Metanephros (tissue), 2 donors: Measurements from ENCODE around the genes LDLR, SPC24, ANGPTL8, SWSAP1 and EPOR.

GRCh38 chr19:10430547-10431709 lies 10.6 kb downstream of the PDE4A start:
- RAMPAGE, long total RNA: no peak

- RAMPAGE, long total RNA: no peak
Measured at GRCh38 chr19:10516733-10517277, 442 bp downstream of the S1PR5 start.

DNA sequence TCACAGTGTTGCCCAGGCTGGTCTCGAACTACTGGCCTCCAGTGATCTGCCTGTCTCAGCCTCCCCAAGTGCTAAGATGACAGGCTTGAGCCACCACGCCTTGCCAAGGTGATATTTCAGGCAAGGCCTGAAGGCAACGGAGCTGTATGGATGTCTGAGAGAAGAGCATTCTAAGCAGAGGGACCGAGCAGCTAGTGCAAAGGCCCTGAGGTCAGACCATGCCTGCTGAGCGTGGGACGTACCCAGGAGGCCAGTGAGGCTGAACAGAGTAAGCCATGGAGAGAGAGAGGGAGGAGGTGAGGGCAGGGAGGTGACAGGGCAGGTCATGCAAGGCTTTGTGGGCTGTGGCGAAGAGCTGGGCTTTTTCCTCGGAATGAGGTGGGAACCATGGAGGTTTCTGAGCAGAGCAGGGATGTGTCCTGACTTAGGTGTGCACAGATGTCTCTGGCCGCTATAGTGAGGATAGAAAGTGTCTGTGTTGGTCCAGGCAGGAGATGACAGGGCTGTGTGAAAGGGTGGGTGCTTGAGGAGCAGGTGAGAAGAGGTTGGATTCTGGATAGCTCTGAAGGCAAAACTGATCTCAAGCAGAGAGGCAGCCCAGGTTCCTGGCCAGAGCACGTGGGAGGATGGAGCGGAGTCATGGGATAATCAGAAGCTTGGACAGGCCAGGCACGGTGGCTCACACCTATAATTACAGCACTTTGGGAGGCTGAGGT lies 3.2 kb upstream of the SLC44A2 start:
- RAMPAGE, long total RNA: no peak

DNA sequence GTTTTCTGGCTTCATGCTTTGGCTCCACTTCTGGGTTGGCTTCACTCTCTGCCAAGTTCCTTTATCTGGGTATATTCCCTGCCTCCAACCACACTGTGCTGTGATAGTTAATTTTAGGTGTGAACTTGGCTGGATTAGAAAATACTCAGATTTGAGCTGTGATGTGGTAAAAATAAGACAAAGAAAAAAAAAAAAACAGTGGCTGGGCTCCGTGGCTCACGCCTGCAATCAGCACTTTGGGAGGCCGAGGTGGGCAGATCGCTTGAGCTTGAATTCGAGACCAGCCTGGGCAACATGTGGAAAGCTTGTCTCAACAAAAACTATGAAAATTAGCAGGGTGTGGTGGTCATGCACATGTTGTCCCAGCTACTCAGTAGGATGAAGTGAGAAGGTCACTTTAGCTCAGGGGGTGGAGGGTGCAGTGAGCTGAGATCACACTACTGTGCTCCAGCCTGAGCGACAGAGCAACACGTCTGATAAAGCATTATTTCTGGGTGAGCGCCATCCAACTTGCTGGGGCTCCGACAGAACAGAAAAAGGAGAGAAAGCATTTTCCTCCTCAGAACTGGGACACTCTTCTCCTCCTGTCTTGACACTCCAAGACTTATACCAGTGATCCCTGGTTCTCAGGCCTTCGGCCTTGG lies 7.4 kb upstream of the ILF3 start:
- RAMPAGE, long total RNA: no peak

GRCh38 chr19:10760264-10760634 lies 42.4 kb downstream of the DNM2 start:
- RAMPAGE, long total RNA: no peak

DNA sequence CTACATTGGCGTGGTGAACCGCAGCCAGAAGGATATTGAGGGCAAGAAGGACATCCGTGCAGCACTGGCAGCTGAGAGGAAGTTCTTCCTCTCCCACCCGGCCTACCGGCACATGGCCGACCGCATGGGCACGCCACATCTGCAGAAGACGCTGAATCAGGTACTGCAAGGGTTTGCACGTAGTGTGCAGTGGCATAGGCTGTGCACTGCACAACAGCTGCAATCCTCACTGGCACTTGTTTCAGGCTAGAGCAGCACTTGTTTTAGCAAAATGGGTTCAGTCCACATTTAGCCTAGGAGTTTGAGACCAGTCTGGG lies 53.1 kb downstream of the TMED1 start:
- RAMPAGE, long total RNA: no peak

- RAMPAGE, long total RNA: no peak
Measured at GRCh38 chr19:10830884-10831459, 5.0 kb downstream of the TMED1 start.

GRCh38 chr19:10995965-10996694 lies 35.3 kb downstream of the SMARCA4 start:
- RAMPAGE, long total RNA: no peak

GRCh38 chr19:11088910-11089590 lies at the start of gene LDLR:
Gene LDLR, plus strand, starts transcription at chr19:11089463.
- RAMPAGE, long total RNA: no peak

GRCh38 chr19:11133333-11133995 lies 22.1 kb downstream of the SPC24 start:
- RAMPAGE, long total RNA: no peak

DNA sequence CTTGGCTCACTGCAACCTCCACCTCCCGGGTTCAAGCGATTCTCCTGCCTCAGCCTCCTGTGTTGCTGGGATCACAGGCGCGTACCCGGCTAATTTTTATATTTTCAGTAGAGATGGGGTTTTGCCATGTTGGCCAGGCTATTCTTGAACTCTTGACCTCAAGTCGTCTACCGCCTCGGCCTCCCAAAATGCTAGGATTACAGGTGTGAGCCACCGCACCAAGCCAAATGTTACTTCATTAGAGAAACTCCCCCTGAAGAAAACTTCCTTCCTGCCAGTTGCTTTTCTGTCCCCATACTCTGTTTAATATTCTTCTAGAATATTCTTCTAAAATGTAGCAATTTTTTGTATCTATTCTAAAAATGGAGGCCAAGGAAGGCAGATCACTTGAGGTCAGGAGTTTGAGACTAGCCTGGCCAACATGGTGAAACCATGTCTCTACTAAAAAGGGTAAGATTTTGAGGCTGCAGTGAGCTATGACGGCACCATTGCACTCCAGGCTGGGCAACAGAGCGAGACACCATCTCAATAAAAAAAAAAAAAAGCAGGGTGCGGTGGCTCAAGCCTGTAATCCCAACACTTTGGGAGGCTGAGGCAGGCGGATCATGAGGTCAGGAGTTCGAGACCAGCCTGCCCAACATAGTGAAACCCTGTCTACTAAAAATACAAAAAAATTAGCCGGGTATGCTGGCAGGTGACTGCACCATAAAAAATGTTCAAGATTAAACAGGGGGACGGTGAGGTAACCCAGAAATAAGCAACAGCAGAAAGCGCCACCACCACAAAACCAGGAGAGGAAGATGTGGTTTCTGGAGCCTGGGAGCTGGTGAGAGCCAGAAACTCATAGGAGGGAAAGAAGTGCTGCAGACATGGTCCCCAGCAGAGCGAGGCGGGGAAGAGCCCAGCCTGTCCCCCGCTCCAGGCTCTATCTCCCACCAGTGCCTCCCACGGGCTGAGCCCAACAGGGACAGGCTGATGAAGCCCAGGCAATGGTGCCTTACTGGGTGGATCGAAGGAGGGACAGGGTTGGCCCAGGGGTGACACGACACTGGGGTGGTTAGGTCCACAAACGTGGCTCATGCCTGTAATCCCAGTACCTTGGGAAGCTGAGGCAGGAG lies 19.4 kb downstream of the SPC24 start:
- RAMPAGE, long total RNA: no peak

GRCh38 chr19:11155351-11156344 lies at the start of gene SPC24:
Gene SPC24, minus strand, starts transcription at chr19:11155782.
- RAMPAGE, long total RNA: no peak

DNA sequence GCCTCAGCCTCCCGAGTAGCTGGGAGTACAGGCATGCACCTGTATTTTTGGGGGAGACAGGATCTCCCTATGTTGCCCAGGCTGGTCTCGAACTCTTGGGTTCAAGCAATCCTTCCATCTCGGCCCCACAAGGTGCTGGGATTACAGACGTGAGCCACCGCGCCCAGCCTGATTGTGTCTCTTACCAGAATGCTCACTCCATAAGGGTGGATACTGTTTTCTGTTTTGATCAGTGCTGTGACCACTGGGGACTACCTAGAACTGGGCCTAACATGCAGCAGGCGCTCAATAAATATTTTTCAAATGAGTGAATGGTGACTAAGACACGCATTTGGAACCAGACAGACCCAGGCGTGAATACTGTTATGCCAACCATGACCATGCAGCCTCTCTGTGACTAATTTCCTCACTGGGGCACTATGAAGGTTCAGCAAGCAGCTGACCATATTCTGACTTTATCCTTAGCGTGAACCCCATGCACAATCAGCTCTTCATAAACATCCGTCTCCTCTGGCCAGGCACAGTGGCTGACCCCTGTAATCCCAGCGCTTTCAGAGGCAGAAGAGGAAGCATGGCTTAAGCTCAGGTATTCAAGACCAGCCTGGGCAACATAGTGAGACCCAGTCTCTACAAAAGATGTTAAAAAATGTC lies 13.0 kb upstream of the SPC24 start:
- RAMPAGE, long total RNA: no peak

- RAMPAGE, long total RNA: no peak
Measured at GRCh38 chr19:11198750-11199554, 1.6 kb upstream of the KANK2 start.

- RAMPAGE, long total RNA: no peak
Measured at GRCh38 chr19:11236398-11237230, 2.8 kb upstream of the ANGPTL8 start.

- RAMPAGE, long total RNA: no peak
Measured at GRCh38 chr19:11239312-11240065, at the start of gene ANGPTL8. Gene ANGPTL8, plus strand, starts transcription at chr19:11239619.

GRCh38 chr19:11351669-11352074 lies 3.6 kb upstream of the PLPPR2 start:
- RAMPAGE, long total RNA: no peak

DNA sequence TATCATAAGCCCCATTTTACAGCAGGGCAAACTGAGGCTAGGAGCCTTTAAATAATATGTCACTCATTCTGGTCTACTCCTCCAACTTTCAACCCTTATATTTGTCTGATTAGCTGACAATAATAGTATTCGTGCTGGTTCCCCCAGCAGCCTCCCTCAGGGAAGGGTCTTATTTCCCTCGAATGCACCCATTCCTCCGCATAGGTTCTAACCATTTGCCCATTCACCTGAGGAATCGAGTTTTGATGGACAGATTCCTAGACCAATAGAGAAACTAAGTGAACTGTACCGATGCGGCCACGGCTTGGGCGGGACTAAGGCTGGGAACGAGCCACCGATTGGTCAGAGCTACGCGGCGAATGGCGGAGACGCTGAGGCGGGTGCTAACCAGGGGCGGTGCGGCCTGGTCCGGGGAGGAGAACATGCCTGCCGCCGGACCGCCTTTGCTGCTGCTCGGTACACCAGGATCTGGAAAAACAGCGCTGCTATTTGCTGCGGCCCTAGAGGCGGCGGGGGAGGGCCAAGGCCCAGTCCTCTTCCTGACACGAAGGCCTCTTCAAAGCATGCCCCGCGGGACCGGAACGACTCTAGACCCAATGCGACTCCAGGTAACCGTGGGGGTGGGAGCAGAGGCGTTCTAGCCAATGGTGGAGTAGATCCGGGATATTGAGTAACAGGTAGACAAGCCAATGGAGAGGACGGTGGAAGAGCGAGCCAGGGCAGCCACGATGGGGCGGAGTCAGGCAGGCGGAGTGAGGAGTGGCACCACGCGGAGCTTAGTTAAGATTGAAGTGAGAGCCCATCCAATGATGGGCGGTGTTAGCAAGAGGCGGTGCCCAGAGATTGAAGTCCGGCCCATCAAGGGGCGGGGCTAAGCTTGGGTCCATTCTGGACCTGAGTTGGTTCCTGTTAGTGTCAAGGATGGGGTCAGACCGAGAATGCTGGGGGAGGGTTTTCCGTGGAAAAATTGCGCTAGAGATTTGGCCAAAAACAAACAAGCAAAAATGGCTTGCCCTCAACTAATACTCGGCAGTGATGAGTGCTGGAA lies at the start of gene SWSAP1:
Gene SWSAP1 (plus strand): TSS at position 345 of the 1,048 bp plus-strand sequence.
- RAMPAGE, long total RNA: no peak

GRCh38 chr19:11378632-11379285 lies 4.3 kb downstream of the SWSAP1 start:
- RAMPAGE, long total RNA: no peak

DNA sequence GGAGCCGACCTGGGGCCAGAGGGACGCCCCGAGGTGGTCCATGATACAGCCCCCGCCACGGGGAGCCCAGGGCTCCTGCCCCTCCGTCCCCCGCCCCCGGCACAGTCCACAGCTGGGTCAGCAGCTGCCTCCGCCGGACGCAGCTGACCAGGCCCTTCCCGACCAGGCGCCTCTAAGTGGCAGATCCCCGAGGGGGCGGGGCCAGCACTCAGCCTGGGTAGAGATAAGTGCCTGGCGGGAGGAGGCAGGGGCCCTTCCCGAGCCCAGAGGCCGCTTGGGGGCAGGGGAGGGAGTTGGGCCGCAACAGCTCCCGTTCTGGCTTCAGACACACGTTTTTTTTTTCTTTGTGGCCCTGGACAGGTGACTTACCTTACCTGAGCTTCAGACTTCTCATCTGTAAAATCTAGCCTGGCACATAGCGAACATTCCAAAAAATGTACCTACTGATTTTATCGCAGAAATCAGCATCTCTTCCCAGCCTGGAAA lies at the start of gene EPOR:
Gene EPOR (minus strand): TSS at position 149 of the 486 bp plus-strand sequence.
- RAMPAGE, long total RNA: no peak